SK-N-DZ (cell line): Measurements from ENCODE around the gene SLC25A52.

DNA sequence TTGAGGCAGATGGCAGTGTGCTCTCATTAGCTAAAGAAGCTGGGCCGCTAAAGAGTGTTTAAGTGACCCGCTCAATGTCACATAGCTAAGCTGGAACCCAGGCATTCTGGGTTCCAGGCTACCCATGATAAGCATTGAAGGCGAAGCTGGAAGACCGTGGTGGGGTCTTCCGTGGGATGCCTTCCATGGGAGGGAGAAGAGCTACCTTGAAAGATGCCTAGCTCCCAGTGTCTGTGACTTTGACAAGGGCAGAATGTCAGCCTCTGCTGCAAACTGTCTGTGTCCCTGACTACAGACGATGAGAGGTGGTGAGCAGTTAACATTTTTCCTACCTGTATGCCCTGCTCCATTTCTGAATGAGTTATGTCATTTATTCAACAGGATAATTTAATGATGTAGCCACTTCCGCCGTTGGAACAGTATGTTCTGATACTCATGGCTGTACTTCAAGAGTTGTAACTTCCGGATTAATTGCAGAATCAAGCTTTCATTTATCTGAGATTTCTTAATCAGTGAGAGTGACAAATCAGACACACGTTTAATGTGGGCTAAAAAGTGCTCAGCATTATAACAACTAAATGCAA lies 107.9 kb downstream of the KCTD1 start:
RAMPAGE:
- cytosol, long total RNA = no peak
- nucleus, long total RNA = no peak

DNA sequence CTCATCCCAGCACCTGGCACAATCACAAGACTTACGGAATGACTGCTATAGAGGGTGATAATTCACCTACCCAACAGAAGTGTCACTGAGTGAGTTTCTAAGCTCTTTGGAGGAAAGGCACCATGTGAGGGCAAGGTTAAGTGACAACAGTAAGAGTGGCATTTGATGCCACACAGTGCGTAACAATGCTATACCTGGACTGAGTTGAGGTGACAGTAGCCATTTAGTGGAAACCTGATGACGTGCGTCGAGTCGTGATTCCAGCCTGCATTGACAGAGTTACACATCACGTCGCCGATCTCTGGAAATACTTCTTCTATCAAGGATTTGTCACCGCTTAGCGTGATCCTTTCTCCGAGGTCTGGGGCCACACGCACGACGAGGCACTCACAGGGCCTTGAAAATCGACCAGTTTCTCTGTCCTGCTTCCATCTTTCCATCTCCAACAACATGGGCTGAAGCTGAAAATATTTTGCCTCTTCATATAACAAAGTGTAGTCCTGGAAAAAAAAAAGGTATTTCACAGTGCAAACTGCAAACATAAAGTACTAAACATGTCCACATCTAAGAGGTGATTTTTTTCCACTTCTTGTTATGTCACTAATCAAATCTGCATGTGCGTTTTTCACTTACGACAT lies 88.8 kb downstream of the KCTD1 start:
RAMPAGE:
- cytosol, long total RNA = no peak
- nucleus, long total RNA = no peak

DNA sequence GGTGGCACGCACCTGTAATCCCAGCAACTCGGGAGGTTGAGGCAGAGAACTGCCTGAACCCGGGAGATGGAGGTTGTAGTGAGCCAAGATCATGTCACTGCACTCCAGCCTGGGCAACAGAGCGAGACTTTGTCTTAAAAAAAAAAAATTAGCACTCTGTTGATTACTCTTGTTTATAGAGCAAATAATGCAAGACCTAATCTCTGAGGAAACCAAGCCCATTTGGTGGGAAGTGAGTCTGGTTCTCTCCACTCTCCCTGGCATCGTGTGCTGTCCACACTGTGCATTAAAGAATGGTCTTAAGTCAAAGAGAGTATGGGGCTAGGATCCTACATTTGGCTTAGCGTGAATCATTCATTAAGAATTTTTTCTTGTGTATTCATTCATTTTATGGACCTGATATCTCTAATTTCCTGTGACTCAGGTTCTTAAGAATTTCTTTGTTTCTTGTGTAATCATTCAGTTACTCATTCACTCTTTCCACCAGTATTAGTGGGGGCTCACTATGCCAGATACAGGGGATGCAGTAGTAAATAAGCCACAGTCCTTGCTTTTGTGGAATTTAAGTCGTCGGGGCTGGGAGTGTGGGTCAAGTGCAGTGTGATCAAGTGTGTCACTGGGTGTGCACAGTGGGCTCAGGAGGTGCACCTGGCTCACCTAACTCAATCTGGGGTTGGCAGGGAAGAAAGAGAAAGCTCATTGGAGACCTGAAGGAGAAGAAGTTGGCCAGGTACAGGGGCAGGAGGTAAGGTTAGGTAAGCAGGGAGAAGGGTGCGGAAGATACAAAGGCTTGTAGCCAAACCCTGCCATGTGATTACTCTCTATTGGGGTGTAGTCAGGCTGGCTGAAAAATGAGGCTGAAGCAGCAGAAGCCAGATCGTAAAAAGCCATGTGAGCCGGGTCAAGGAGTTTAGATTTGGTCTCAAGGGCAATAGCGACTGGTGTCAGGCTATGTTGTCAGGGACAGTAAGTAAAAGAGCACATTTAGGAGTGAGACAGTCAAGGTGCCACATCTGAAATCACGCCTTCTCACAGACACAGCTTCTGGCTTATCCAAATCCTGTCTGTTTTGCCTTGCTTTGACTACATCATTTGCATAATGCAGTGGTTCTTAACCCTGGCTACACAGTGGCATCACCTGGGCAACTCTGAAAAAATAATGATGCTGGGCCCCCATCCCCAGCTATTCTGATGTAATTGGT lies 67.3 kb downstream of the KCTD1 start:
RAMPAGE:
- cytosol, long total RNA = no peak
- nucleus, long total RNA = no peak

DNA sequence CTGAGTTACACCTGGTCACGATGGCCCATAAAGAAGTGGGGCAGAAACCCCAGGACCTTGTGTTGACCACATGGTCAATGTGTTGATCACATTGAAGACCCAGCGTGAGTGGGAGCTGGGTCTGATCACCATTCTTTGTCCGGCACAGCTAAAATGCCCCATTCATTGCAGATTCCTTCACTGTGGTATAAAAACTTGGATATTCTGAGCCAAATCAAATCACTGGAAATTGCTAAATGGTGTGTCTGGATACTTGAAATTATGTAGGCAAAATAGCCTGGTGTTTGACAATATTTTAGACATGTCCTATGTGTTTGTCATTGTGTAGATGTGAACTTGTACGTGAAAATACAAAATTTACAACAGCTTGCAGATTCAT lies 117.0 kb upstream of the KCTD1 start:
RAMPAGE:
- cytosol, long total RNA = no peak
- nucleus, long total RNA = no peak

DNA sequence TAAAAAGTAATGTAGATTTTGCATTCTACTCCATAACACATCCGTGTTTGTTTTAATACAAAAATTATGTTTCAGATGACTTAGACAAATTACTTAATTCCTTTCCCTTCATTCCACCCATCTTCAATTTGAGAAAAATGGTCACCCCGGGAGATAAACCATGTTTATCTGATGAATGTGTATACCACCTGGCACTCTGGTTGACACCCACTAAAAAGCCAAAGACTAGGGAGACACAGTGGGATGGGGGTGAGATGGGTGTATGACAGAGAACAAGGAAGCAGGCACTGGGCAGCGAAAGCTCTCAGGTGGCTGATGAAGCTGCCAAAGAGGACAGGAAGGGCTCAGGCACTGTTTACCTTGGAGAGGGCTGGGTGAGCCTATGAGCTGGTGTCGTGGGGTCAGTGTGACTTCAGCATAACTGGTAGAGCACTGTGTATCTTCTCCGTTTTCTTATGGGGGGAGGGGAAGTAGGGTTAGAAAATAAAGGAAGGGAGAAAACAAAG lies 120.3 kb downstream of the AQP4 start:
RAMPAGE:
- cytosol, long total RNA = no peak
- nucleus, long total RNA = no peak

RAMPAGE:
- cytosol, long total RNA = no peak
- nucleus, long total RNA = no peak
Measured at GRCh38 chr18:27041982-27042617, 143.0 kb downstream of the CHST9 start.

DNA sequence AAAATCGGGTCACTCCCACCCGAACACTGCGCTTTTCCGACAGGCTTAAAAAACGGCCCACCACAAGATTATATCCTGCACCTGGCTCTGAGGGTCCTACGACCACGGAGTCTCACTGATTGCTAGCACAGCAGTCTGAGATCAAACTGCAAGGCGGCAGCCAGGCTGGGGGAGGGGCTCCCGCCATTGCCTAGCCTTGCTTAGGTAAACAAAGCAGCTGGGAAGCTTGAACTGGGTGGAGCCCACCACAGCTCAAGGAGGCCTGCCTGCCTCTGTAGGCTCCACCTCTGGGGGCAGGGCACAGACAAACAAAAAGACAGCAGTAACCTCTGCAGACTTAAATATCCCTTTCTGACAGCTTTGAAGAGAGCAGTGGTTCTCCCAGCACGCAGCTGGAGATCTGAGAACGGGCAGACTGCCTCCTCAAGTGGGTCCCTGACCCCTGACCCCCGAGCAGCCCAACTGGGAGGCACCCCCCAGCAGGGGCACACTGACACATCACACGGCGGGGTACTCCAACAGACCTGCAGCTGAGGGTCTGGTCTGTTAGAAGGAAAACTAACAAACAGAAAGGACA lies 325.3 kb upstream of the CHST9 start:
RAMPAGE:
- cytosol, long total RNA = no peak
- nucleus, long total RNA = no peak

DNA sequence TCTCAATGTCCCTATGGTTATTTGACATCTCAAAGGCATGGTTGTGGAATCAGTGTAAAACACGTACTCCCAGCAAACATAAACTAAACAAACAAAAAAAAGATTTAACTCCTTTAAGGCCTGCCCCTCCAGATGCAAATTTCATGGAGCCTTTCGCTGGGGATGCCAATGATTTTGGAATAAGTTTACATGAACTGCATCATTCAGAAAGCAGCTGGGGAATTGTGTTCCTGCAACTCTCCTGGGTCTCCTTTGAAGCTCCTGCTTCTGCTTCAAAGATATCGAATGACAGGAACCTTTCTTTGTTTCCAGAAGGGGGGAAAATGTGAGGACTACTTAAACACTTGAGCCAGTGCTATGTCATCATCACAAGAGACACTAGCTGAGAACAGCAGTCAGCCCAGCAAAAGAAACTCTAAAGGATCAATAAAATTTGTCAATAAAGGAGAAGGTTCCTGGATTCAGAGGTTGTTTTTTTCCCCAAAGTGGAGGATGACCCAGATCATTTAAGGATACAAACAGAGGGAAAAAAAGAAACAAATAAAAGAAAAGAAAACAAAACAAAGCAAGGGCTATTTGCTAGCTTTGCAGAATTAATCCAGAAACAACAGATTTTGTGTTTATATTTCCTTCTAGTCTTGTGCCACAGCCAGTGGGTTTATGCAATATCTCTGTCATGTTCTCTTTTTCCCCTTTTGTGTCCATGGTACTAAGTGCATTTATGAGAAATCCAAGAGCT lies 463.8 kb downstream of the CDH2 start:
RAMPAGE:
- cytosol, long total RNA = no peak
- nucleus, long total RNA = no peak

DNA sequence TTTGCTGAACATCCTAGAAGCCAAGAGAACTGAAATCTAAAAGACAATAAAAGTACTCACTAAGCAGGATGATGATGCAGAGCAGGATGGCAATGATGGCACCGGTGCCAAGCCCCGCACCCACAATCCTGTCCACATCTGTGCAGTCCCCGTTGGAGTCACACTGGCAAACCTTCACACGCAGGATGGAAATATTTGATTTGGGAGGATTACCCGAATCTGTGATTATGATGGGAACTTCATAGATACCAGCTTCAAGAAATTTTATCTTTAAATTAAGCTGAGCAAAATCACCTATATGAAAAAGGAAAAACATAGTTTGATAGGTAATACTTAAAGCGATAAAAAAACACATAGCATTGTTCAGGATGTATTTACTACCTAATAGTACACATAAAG lies 192.0 kb downstream of the CDH2 start:
RAMPAGE:
- cytosol, long total RNA = no peak
- nucleus, long total RNA = no peak

DNA sequence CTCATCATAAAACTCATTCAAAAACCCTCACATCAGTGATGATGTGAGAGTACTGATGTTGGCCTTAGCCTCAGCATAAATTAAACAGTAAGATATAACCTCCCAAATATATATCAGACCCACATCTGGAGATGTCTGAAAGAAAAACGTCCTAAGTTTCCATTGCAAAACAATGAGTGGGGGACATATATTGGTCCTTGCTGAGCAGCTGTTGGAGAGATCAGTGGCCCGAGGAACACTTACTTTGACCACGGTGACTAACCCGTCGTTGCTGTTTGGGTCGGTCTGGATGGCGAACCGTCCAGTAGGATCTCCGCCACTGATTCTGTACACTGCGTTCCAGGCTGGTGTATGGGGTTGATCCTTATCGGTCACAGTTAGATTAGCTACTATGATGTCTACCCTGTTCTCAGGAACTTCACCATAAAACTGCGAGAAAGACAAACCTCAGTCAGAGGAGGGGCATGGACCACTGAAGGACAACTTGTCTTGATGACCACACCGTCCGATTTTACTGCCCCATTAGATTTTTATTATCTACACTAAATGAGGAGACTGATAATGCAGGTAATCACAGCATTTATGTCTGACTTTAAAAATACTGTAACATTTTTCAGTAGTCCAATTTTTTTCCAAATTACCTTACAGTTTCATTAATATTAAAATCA lies 184.4 kb downstream of the CDH2 start:
RAMPAGE:
- cytosol, long total RNA = no peak
- nucleus, long total RNA = no peak

GRCh38 chr18:28002861-28003383 lies 174.0 kb downstream of the CDH2 start:
RAMPAGE:
- cytosol, long total RNA = no peak
- nucleus, long total RNA = no peak

DNA sequence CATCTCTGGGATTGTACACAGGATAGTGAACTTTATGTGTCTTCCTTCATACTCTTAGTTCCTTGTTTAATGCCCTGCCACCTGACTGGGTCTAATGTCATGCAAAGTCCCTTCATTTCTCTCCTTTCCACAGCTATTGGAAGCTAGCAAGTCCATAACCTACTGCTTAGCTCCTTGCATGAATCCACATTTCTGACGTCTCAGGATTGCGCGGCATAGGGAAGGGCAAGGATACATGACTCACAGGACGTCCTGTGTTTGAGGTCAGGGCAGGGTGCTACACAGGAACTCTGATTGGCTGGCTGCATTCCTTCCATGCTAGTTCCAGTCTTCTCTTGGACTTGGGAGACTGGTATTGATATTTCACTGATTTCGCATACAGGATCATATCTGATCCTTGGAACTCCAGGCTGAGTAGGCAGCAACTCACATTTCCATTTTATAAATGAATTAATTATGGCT lies 137.9 kb downstream of the CDH2 start:
RAMPAGE:
- cytosol, long total RNA = no peak
- nucleus, long total RNA = no peak

RAMPAGE:
- cytosol, long total RNA = no peak
- nucleus, long total RNA = no peak
Measured at GRCh38 chr18:28174185-28174633, 2.7 kb downstream of the CDH2 start.

DNA sequence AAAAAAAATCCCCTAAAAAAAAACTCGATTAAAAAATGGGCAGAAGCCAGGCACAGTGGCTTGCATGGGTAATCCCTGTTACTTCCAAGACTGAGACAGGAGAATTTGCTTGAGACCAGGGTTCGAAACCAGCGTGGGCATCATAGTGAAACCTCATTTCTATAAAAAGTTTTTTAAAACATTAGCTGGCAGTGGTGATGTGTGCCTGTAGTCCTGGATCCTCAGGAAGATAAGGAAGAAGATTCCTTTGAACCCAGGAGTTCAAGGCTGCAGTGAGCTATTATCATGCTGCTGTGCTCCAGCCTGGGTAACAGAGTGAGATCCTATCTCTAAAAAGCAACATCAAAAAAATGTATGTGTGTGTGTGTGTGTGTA lies 1417.5 kb upstream of the CDH2 start:
RAMPAGE:
- cytosol, long total RNA = no peak
- nucleus, long total RNA = no peak

DNA sequence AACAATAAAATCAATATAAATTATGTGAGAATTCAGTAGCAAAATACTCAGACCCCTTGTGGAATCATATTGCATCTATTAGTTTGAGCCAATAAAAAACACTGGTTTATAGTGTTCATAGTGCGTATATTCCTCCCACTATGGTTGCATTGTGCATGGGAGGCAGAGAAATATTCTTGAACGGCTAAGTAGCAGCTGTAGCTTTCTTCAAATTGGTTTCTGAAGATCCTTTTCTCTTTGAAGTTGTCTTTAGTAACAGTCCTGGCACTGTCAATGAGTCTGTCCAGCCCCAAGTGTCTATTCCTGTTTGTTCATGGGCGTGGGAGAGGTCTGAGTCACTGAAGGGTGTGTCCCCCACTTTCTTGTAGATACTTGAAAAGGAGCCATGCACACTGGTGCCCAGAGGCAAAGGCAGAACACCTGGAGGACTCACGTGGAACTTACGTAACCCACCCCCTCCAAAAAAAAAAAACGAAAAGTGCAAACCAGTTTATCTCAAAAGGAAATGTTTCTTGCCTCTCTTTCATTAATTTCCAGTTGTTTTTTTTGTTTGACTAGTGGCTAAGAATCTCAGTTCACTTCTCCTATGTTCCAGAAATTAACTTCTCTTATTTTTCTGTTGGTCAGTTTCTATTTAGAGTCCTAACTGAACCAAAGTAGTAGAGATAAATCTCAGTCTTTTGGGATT lies 55.1 kb downstream of the DSC3 start:
RAMPAGE:
- cytosol, long total RNA = no peak
- nucleus, long total RNA = no peak

DNA sequence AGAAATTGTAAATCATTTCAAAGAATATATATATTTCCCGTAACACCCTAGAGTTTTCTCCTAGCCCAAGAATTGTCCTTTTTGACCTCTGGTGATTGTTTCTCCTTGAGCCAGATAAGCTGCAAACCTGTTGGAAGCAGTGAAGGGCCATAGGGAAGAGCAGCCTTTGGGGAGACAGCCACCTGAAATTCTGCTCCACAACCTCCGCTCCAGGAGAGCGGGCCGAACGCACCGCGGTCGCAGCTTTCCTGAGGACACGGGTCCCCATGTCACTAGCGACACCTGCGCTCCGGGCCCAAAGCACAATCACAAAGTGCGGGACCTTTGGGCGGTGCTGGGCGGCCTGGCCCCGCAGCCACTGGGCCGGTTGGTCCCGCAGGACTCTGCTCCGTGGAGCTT lies 593 bp upstream of the DSG2 start:
RAMPAGE:
- cytosol, long total RNA = no peak
- nucleus, long total RNA = no peak

DNA sequence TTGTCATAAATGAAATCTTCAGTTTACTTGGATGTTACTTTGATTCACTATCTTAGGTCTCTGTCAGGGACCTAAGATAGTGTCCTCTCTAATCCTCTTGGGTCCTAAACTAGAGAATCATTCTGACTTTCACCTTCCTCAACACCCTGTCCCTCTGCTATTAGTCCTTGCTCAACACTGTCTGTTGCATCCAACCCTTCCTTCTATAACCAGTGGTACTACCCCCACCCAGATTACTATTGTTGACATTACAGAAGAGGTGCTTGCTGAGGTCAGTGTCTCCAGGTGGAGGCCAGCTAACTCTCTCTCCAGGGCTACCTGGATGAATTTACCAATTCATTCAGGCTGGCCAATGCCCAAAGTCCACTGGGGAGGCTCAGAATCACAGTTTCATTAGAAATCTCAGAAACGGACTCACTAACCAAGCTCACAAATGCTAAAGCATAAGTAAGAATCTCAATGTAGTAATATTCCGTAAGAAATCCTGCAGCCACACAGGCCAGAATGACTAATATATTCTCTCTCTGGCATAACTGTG lies 10.2 kb upstream of the TTR start:
RAMPAGE:
- cytosol, long total RNA = no peak
- nucleus, long total RNA = no peak

DNA sequence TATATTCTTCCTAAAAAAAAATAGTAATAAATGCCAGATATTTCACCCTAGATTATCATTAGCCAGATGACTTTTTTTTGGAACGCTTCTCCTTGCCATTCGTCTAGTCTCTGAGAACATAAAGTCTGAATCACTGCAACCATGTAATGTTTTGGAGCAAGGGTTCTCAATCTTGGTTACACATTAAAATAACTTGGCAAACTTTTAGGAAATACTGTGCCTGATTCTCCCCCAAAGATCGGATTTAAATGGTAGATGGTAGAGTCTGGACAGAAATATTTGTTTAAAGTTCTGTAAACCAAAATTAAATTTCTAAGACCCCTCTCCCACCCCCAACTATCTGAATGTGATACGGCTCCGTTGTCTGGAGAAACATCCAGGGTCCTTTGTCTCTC lies 21.0 kb downstream of the SLC25A52 start:
RAMPAGE:
- cytosol, long total RNA = no peak
- nucleus, long total RNA = no peak

GRCh38 chr18:31760703-31761084 lies at the start of gene SLC25A52:
TSS of gene SLC25A52 (minus strand) at chr18:31760880.
RAMPAGE:
- cytosol, long total RNA = no peak
- nucleus, long total RNA = no peak

GRCh38 chr18:31819178-31819628 lies 58.5 kb upstream of the SLC25A52 start:
RAMPAGE:
- cytosol, long total RNA = no peak
- nucleus, long total RNA = no peak